H9 (cell line): ENCODE data around the genes P2RY13, IGSF10 and SUCNR1.

- PRO-cap, result bidirectional peak, plus-strand start at chr3:149370414, minus-strand start at chr3:149370121
These were observed 7.3 kb downstream of the TM4SF1 start for GRCh38 chr3:149370011-149370753.

- PRO-cap, result no peak
These were observed 1.0 kb upstream of the TM4SF1 start for GRCh38 chr3:149378457-149378906.

DNA sequence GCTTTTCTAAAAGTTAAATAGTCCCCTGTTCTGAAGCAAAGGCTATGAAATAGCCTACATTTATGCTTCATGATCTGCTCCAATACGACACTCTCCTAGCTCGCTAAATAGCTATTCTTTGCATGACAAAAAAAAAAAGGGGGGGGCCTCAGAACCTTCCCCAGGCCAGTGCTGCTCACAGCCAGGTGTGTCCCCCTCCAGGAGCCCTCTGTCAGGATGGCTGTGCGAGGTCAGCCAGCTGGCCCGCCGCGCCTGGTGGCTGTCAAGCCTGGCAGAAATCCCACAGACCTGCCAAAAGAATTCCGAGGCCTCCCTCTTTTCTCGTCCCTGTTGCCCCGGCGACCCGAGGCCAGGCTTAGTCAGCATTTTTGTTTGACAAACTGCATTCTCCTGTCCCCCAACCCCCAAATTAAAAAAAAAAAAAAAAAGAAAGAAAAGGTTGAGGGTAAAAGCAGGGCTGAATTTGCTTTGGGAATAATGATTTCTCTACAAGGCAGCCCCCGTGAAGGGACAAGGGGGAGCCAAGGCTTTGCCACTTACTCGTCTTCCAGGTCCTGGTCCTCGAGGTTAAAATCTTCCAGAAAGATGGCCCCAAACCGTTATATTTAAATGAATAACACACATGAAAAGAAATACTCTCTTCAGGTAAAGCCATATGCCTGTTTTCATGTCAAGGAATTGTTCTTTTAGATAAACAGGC lies 62.0 kb downstream of the TM4SF4 start:
- PRO-cap, result no peak

- PRO-cap, result no peak
These were observed 41.7 kb downstream of the WWTR1 start for GRCh38 chr3:149615917-149616649.

- PRO-cap, result no peak
These were observed 19.2 kb downstream of the WWTR1 start for GRCh38 chr3:149638405-149639293.

GRCh38 chr3:150235939-150236309 lies 172.2 kb upstream of the TSC22D2 start:
- PRO-cap, result no peak

DNA sequence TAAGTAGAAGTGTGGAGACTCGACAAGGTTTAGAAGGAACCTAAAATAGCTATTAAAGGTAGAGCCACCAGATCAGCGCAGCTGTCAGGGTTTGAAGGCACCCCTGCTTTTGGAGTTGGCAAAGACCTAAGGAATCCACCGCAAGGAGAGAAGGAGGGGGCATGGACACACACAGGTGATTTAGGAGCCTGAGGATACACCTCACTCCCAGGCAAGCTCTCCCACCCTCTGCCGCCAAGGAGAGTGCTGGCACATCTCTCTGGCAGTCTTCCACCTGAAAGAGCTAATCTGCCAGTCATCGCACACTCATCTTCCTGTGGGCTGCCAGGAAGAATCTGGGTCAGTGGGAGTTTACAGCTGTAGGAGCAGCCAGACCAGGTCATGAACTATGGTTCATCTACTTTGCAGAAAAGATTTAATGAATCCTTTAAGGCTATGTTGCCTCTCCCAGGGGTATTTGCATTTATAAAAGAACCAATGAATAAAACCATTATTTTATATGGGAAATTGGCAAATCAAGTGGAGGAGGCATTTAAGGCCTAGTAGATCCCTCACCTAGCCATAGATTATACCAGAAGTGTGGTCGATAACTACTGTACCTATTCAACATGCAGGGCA lies 170.6 kb upstream of the TSC22D2 start:
- PRO-cap, result no peak

- PRO-cap, result no peak
These were observed 152.7 kb upstream of the TSC22D2 start for GRCh38 chr3:150255219-150255983.

DNA sequence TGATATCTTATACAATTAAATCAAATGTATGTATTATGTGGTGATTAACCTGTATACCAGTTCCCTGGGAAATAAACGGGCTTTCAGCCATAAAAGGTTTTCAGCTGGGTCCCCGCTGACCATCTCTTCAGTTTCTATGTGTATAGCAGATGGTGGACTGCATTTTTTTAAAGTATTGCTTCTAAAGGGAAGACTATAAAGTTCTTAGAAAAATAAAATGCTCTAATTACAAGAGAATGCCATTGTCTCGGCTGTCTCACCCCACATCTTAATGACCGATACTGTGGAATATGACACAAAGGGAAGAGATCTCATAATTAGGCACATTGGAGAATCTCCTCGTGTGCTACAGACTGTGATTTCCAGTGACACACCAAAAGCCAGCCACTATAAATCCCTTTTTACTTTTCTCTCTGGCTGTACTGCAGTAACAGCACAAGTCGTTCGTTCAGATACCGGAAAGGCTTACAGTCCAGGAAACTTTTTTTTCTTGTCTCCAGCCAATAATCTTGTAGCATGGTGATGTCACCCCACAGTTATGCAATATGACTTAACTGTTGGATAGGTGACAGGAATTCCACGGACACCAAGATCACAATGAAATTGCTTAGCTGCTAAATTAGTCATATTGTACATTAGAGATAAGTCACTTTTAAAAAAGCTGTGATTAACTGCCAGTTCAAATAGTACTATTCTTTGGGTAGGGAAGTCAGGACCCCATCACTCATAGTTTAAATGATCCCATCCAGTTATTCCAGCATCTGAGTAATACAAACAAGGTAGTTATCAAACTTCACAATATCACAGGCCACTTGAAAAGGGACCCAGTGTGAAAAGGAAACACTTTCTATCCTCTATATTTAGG lies 36.4 kb upstream of the TSC22D2 start:
- PRO-cap, result no peak

GRCh38 chr3:150469455-150470186 lies 61.5 kb downstream of the TSC22D2 start:
- PRO-cap, result no peak

- PRO-cap, result no peak
These were observed 3.1 kb downstream of the SERP1 start for GRCh38 chr3:150542870-150543901.

- PRO-cap, result no peak
These were observed 2.1 kb upstream of the SELENOT start for GRCh38 chr3:150600745-150601649.

- PRO-cap, result no peak
These were observed 14.9 kb downstream of the MINDY4B start for GRCh38 chr3:150890181-150890899.

- PRO-cap, result bidirectional peak, plus-strand start at chr3:151086657, minus-strand start at chr3:151086299
These were observed 608 bp downstream of the MED12L start for GRCh38 chr3:151086045-151086499.

DNA sequence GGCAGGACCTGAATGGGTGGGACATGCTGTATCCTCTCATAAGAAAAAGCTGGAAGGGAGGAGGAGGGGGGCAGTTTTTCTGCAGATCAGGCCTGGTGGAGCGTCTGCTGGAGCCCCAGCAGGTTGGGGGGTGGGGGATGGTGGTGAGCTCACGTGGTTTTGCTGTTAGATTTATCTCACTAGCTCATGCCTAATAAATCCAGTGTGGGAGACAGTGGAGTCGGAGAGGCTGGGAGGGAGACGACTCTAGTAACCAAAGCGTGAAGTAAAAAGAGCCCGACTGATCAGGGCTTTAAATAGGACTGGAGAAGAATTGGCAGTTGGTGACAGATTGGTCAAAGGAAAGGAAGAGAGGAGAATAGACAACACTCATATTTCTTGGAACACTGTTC lies 16.1 kb downstream of the MED12L start:
- PRO-cap, result no peak

DNA sequence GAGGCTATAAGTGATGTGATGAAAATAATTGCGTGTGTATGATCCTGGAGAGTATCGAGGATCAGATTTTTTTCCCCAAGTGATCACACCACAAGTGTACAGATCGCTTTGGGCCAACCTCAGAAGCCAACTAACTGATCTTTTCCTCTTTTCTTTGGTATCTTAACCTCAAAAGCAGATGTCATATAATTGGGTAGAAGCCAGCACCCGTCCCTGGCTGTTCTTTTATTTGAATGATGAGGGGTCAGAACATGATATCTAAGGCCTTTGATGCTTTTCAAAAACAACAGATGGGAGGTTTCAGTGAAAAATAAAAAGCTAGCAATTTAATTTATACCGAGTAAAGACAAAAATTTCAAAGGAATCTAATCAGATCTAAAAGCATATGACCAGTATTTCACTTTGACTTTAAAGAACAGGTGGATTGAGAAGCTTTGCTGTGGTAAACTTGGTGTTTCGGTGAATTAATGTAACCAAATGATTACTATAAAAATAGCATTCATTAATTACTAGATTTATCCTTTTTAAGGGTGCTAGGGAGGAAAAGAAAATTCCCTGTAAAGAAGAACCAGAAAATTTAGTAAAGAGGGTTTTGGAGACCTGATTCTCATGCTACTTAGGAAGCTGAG lies 3.1 kb downstream of the P2RY14 start:
- PRO-cap, result no peak

GRCh38 chr3:151329300-151329636 lies at the start of gene P2RY13:
Gene P2RY13 (minus strand): TSS chr3:151329549.
- PRO-cap, result no peak

DNA sequence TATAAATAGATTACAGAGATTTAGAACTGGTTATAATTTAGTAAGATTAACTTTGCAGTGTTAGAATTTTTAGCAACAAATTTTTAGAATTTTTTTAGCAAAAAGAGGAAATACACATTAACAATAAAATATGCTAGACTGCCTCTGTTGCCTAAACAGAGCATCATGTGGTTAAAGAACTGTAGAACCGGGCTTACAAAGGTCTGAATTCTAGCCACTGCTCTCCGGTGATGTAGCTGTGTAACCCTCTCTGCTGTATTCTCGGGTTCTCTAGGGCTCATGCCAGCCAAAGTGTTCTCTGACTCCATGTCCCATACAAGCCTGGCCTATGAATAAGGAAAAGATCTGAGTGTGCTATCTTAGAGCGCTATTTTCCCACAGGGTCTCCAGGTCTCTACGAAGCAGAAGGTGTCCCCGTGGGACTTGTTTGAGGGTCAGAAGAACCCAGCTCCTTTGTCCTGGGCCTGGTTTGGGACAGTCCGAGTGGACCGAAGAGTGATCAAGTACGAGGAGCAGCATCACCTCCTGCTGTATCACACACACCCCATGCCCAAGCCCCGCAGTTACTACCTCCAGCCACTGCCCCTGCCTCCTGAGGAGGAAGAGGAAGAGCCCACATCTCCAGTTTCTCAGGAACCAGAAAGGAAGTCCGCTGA lies 3.0 kb upstream of the P2RY12 start:
- PRO-cap, result no peak

DNA sequence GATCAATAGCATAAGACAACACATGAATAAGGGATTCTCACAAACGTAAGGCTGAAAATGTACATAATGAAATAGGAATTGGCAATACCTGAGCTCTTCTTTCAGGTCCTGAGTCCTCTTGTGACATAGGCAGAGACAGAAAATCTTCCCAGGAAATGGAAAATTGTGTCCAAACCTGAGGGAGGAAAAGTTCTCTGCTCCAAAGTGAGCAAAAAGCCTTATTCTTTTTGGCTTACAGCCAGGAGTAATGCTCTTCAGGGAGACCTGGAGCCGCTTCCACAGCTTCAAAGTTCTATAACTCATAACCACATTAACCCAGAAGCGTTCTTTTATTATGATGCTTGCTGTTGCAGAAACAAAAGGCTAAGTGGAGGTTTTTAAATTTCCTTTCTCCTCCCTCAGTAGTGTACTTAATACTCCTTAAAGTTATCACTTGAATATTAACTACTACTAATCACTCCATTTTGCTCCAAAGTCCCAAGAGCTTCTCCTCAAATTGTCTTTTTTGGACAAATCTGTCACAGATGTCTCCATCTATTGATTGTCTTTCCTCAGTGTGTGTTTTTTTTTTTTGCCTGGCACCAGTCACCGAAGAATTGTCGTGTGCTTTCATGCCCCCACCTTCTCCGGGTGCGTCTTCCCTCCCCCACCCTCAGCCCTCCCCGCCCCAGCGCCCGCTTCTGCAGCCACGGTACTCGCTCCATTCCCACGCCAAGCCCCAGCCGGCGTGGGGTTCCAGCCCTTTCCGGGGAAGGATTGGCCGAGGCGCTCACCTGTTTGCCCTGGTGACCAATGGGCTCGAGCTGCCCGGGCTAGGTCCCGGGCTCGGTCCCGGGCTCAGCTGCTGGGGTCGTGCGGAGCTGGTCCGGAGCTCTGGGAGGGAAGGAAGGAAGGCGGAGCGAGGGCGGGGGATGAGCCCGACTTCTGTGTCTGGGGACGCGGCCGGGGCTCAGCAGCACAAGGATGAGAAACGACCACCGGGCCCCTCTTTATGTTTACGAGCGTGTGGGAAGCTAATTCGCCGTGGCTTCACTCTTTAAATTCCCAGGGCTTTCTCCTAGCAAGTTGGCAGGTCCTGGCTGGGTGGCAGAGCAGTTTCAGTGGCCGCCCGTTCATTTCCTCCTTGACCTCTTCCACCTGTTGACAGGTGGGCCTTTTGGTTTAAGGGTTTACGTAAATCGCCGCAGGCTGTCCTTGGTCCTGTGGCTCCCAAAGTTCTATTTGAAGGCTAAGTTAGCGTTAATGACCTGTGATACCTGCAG lies at the start of gene IGSF10:
Gene IGSF10 (minus strand): TSS at position 889 of the 1,262 bp plus-strand sequence.
- PRO-cap, result no peak

- PRO-cap, result no peak
These were observed at the start of gene SUCNR1 for GRCh38 chr3:151873302-151873972. Gene SUCNR1 (plus strand): TSS chr3:151873643.